Measurements from ENCODE around the gene ADGRB3.

- PRO-cap, 2 experiments: no peak in any of the 2 experiments
Observed at GRCh38 chr6:57172982-57173628, 979 bp downstream of the BAG2 start.

DNA sequence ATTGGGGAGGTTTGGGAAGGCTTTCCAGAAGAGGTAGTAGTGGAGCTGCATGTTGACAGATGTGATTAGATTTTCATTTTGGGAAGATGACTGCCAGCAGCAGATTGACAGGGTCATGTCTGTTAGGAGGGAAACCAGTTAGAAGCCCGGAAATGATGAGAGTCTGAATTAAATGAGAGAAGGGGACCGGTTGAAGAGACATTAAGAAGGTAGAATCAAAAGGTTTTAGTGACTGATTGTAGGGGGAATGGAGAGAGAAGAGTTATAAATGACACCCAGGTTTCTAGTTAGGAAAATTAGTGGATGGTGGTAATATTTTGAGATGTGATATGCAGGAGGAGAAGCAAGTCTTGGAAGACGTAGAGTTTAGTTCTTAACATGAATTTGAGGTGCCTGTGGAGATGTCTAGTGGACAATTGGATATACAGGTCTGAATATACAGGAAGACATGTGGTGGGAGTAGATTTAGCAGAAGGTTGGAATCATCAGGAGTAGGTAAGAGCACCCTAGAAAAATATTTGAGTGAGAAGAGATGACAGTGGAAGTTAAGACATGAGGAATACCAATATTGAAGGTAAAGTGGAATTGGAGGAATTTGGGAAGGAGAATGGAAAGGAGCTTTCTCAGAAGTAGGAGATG is 3.6 kb downstream of the PRIM2 start:
- PRO-cap, 2 experiments: no peak in any of the 2 experiments

- PRO-cap, 2 experiments: no peak in any of the 2 experiments
Observed at GRCh38 chr6:57420369-57421105, 103.1 kb downstream of the PRIM2 start.

DNA sequence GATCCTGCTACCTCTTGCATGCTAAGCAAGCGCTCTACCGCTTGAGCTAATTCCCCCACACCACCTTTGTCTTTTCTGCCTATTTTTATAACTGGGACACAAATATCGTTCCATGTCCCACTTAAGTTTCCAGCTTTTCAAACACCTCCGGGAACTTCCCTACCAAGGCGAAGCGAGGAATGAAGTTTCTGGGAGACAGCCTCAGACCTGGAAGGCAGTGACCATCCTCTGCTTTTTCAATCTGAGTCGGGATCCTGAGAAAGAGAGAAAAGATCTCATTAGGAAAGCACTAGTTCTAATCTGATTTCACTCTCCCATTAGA is 498.5 kb downstream of the PRIM2 start:
- PRO-cap, 2 experiments: no peak in any of the 2 experiments

- PRO-cap, 2 experiments: no peak in any of the 2 experiments
Observed at GRCh38 chr6:60655352-60655877, 1630.6 kb downstream of the KHDRBS2 start.

DNA sequence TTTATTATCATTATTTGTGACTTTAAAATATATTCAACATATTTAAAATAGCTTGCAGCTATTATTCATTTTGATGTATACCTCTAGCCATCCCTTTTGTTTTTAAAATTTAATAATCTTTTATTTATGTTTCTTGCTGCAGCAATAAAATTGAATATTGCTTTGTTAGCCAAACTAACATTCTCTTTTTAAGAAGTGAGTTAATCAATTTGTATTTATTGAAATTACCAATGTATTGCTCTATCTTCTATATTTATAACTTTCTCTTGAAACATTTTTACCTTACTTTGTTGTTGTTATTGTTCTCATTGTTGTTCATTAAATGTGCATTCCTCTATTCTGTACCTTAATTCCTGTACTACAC is 1129.5 kb downstream of the KHDRBS2 start:
- PRO-cap, 2 experiments: no peak in any of the 2 experiments

GRCh38 chr6:62357936-62358394 is 71.9 kb upstream of the KHDRBS2 start:
- PRO-cap, 2 experiments: no peak in any of the 2 experiments

GRCh38 chr6:63521532-63522316 is 50.6 kb upstream of the PTP4A1 start:
- PRO-cap, 2 experiments: no peak in any of the 2 experiments

DNA sequence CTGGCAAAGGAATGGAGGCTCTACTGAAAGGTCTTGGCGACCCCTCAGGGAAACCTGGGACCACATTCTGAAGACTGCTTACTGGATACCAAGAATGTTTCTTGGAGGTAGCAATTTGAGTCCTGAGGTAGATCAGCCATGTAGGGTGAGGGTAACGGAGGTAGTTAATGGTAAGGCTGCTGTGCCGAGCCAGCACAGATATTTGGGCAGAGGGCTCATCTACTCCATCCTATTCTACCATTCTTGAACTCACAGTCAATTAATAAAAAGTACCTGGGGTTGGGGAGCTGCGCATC is 400 bp upstream of the PHF3 start:
- PRO-cap, 2 experiments: no peak in any of the 2 experiments

GRCh38 chr6:64302006-64302308 is 666.4 kb downstream of the PHF3 start:
- PRO-cap, 2 experiments: no peak in any of the 2 experiments

GRCh38 chr6:68559749-68560176 is 75.3 kb upstream of the ADGRB3 start:
- PRO-cap, 2 experiments: no peak in any of the 2 experiments

- PRO-cap, 2 experiments: peak in 2 of 2 experiments; most common minus-strand start chr6:68635133 (in 2)
Observed at GRCh38 chr6:68634267-68635227, 535 bp upstream of the ADGRB3 start.

DNA sequence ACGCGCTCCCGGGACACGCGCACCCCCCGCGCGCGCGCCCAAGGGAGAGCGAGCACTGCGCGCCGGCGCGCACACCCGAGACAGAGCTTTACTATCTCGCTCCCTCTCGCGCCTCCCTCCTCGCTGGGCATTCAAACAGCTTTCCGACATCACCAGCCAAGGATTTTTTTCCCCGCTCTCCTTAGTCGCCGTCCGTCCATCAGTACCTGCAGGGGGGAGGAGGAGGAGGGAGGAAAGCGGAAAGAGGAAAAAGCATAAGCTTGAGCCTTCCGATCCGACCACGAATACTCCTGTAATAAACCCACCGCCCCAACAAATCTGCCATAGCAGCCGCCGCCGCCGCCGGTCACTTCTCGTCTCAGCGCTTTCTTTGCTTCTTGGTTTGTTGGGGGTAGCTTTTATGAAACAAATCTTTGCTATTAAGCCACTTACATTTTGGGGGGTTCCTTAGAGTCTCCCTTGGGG is at the start of gene ADGRB3:
ADGRB3 (plus strand) TSS at position 55 of the 465 bp plus-strand sequence.
- PRO-cap, 2 experiments: no peak in any of the 2 experiments

GRCh38 chr6:68757741-68758108 is 122.6 kb downstream of the ADGRB3 start:
- PRO-cap, 2 experiments: no peak in any of the 2 experiments

DNA sequence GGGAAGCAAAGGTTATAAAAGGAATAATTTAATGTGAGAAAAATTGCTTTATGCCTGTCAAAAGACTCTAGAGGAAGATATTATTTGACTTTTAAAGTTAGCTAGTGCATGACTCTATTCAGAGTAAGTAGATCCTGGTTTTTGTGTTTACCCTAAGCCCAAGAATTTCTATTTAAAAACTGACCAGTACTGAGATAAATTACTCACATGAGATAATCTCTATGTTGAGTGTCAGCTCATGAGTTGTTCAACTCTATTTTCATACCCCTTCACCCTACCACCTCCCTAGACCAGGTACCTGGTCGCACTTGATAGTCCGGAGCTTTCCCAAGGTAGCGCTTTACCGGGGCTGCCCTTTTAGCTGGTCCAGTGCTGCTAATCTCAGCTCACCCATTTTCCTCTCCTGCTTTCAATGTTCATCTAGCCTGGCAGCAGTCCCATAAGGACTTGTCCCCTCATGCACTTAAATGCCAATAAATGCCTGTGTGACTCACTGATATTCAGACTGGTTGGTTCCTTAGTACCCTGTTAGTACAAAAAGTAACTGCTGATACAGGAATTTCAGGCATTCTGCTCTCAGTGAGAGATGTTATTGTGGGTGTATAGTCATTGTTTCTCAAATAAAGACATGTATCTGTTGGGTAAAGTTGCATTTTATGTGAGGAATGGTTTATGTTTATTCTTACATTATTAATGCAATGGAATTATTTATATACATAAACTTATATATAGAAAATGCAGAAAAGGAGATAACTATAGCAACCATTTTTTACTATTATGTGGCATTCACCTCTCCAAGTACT is 503.9 kb downstream of the ADGRB3 start:
- PRO-cap, 2 experiments: no peak in any of the 2 experiments

DNA sequence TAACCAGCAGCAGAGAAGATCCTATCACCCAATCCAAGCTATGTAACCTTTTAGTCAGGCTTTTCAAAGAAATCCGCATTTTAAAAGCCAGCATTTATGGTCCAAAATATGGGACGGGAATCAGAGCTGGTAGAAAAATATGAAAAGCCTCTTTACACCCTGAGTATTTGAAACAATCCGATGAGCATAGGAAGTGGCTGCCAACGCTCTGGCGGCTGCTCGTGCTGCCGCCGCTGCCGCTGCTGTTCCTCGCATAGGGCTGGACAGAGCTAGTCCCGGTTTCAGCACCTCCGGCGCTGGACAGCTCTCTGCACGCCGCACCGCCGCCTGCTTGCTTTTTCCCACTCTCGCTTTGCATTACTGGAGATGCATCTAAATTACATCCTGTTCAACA is 564.0 kb downstream of the LMBRD1 start:
- PRO-cap, 2 experiments: no peak in any of the 2 experiments

- PRO-cap, 2 experiments: no peak in any of the 2 experiments
Observed at GRCh38 chr6:69769126-69769545, 27.7 kb downstream of the LMBRD1 start.

DNA sequence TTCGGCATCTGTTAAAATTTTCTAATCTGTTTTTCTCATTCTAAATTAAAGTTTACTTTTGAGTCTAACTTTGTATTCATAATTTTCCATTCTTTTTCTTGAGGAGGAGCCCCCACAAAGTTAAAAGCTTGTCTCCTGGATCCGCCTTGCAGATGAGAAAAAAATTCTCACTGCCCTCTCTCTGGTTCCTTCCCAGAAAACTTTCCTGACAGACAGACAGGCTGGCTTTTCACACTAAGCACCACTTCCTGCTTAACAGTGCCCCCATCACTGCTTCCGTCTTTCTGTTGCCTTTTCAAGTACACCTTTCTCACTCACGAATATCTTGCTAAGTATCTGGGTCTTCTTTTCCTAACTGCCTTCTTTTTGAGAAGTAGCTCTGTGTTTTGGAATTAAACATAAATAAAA is 19.7 kb upstream of the LMBRD1 start:
- PRO-cap, 2 experiments: no peak in any of the 2 experiments

- PRO-cap, 2 experiments: peak in 2 of 2 experiments; most common plus-strand start chr6:70782879 (in 2)
Observed at GRCh38 chr6:70782861-70784160, 115.6 kb downstream of the SMAP1 start.

DNA sequence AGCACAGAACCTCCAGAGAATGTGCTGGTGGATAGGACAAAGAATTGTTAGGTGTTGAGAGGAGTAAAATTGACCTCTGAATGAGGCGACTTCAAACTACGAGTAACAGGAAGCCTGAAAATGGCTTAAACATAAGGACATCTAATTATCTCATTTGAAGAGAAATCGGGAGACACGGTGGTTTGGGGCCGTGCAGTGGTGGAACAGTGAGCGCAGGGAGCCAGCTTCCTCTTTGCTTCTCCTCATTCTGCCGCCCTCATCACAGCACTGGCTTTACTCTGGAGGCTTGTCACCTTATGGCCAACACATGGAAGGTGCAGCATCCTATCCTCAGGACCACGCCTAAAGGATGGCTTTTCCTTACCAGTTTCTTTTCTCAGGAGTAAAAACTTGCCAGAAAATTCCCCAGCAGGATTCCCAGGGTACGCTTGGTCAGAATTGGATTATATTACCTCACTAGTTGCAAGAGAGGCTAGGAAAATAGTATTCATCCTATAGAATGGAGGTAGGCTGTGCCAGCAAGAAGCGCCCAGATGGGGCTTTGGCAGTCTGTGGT is 114.3 kb downstream of the B3GAT2 start:
- PRO-cap, 2 experiments: no peak in any of the 2 experiments

All from monocyte (primary cell).